Amniotic epithelial cell (primary cell): Measurements from ENCODE around the genes POTEC and ROCK1.

DNA sequence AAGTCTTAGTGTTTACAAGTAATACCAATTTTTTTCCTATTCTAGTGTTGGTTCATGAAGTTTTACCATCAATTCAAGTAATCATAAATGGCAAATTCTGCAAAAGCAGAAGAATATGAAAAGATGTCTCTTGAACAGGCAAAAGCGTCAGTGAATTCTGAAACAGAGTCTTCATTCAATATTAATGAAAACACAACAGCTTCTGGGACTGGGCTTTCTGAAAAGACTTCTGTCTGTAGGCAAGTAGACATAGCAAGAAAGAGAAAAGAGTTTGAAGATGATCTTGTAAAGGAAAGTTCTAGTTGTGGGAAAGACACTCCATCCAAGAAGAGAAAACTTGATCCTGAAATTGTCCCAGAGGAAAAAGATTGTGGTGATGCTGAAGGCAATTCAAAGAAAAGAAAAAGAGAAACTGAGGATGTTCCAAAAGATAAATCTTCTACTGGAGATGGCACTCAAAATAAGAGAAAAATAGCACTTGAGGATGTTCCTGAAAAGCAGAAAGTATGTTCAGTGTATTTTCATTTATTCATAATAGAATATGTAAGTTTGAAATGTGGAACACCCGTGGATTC is 5.0 kb downstream of the RNMT start:
- RRBS, result no CpG with 5 or more reads among the region's 2 CpGs

GRCh38 chr18:14543404-14543873 is at the start of gene POTEC:
Gene POTEC, minus strand, starts transcription at chr18:14543600.
- RRBS, result no CpG with 5 or more reads among the region's 42 CpGs

GRCh38 chr18:21111432-21111899 is at the start of gene ROCK1:
Gene ROCK1, minus strand, starts transcription at chr18:21111813.
- RRBS, result 2% methylated on average over 21 of the region's 51 CpGs

DNA sequence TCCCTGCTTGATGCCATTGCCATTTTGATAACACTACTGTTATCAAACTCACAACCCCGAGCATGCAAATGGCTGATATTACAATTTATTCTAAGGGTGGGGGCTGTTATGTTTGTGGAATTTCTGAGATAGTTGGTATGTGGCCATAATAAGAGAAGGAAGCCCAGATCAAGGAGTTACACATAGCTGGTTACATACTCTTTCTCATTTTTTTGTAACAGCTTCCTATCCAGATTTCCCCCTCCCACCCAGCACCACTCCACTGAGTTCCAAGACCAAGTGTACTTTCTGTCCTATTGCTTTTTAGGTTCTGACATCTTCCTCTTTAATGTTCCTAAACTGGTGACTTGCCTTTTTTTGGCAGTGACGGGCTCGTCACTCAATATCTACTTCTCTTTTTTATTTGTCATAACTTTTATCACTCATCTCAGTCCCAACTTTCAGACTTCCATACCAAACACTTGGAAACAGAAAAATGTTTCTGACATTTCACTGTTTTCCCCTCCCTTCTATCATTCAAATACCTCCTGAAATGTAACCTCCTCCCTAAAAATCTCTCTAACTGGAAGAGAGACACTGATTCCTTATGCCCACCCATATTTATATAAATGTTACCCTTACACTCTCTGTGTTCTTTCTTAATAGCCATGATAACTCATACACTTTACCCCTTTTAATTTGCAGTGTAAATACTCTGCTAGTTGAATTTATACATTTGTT is 6.3 kb upstream of the ROCK1 start:
- RRBS, result no CpG with 5 or more reads among the region's 3 CpGs

GRCh38 chr18:21703212-21703501 is 1.4 kb downstream of the ABHD3 start:
- RRBS, result no CpG with 5 or more reads among the region's 5 CpGs

- RRBS, result 4% methylated on average over 5 of the region's 19 CpGs
These were observed 217 bp upstream of the ABHD3 start for GRCh38 chr18:21704866-21705115.

DNA sequence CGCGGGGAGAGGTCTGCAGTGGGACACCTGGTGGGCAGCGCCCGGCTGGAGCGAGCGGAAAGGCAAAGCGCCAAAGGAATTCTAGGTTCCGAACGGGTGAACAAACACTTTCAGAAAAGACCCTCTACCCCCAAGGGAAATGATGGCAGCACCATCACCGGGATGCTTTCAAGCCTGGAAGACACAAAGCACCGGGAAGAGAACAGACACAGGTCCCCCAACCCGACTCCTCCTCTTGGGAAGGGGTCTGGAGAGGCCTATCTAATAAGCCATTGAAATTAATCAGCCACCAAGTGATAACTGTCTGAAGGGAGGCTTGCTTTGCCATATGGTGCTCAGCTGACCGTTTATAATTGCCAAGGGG is 1.3 kb downstream of the MIB1 start:
- RRBS, result no CpG with 5 or more reads among the region's 13 CpGs

GRCh38 chr18:21831231-21831903 is 90.8 kb downstream of the MIB1 start:
- RRBS, result no CpG with 5 or more reads among the region's 7 CpGs

DNA sequence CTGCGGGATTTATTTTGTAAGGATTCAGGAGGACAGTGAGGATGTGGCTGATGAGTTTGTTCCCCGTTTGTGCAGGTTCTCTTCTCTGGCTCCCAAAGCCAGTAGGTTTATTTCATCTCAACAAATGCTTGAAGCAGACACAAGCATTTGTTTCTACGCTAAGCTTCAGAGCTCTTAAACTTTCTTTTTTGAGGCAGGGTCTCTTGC is 161.6 kb downstream of the MIB1 start:
- RRBS, result no CpG with 5 or more reads among the region's 3 CpGs

GRCh38 chr18:21996286-21997168 is 172.9 kb upstream of the GATA6 start:
- RRBS, result no CpG with 5 or more reads among the region's 7 CpGs

- RRBS, result no CpG with 5 or more reads among the region's 9 CpGs
These were observed 4.9 kb upstream of the GATA6 start for GRCh38 chr18:22164389-22164911.

GRCh38 chr18:22322010-22322576 is 95.6 kb downstream of the CTAGE1 start:
- RRBS, result no CpG with 5 or more reads among the region's 7 CpGs

GRCh38 chr18:22339844-22340321 is 77.8 kb downstream of the CTAGE1 start:
- RRBS, result no CpG with 5 or more reads among the region's 5 CpGs

DNA sequence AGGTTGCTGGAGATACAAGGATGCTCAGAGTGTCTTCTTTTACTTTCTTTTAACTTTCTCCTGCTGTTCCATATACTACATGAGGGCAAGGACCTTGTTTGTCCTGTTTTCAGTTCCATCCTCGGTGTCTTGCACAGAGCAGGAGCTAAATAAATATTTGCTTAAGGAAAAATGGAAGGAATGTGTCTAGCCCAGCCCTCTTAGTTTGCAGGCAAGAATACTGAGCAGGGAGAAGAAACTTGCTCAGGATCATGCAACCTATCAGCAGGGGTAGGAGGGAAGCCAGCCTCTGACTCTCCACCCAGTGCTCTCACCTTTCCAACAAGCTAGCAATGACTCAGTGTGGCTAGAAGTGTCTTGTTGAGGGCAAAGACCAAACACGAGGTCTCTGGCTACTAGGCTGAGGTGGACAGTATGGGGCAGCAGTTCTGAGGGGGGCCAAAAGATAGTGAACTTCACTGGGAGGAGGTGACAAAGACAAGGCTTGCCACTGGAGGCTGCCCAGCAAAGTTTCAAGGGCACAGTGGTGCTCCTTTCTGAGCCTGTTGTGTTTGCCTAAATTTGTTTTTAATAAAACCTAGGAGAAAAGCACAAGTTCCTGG is 48.9 kb upstream of the CTAGE1 start:
- RRBS, result no CpG with 5 or more reads among the region's 2 CpGs

DNA sequence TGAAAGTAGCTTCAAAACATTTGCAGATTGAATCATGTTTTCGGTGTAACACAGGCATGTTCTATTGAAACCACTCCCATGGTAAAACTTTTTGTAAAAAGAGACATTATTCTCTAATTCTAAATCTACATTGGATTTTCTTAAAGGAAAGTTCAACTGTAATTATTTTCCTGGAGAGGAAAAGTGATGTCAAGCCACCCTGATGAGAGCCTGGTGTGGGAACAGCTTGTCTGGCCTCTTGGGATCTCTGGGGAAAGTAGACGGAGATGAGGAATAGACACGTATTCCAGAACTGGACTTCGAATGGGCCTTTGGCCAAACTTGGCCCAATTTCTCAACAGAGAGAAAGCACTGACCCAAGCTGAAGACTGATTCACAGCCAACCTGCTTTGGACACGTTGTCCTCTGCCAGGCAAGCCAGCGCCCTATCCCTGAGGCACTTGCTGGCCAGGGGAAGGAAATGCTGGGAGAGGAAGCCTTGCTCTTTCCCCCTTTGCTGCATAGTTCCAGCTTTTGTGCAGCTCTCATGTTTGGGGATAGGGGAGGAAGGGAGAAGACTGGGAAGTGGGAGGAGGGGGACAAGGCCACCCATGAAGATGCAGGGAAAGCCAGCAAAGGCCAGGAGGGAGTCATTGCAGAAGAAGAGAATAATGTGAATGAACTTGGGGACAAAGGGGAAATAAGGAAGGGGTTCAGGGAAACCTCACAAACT is 70.9 kb upstream of the CTAGE1 start:
- RRBS, result no CpG with 5 or more reads among the region's 6 CpGs

DNA sequence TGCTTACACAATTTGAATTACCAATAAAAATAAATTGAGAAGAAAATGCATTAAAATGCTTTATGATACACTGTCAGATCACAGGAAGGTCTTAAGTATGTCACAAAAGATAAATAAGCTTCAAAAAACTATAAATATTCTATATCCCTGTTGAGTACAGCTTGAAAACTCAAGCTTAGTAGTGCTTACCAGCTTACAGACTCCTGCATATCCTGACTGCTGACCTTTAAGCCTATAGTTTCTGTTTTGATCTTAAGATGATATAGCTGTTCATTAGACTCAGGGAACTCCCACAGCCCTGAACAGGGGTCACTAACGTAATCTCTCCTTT is 93.8 kb upstream of the RBBP8 start:
- RRBS, result no CpG with 5 or more reads among the region's 1 CpG

DNA sequence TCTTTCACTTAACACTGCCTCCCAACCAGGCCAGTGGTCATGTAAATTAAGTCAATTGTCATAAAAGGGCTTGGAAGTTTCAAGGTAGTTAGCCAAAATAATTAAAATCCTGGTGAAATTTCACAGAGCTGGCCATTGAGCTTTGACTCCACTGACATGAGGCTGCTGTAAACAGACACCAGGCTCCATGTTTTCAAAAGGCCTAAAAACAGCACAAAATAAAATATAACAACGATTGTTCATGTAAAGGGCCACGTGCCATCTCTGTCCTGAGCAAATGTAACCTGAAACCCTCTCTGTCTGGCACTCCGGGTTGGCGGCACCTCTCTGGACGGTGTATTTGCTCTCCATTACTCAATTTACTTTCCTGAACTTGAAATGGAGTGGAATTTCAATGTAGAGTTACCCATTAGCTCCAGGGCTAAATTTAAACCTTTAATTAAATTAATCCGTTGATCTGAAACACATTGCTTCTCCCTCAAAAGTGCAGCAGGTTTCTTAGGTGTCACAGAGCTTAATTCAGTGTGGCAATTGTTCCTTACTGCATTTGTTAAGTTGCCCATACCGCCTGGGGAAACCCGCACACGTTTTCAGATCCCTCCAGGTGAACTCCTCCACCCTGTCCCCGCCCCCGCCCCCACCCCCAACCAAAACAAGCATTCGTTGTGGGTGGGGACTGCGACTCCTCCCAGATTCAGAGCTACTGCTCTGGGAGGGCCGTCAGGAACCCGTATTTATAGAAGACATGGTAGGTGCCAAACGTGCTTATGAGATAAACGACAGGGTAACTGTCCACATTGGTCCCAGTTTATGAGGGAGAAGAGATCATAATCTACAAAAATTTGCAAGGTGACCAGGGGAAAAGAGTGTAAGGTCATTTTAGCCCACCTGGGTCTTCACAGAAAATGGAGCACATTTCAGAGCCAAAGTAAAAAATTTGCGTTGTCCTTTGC is 1.2 kb upstream of the CABLES1 start:
- RRBS, result no CpG with 5 or more reads among the region's 18 CpGs

DNA sequence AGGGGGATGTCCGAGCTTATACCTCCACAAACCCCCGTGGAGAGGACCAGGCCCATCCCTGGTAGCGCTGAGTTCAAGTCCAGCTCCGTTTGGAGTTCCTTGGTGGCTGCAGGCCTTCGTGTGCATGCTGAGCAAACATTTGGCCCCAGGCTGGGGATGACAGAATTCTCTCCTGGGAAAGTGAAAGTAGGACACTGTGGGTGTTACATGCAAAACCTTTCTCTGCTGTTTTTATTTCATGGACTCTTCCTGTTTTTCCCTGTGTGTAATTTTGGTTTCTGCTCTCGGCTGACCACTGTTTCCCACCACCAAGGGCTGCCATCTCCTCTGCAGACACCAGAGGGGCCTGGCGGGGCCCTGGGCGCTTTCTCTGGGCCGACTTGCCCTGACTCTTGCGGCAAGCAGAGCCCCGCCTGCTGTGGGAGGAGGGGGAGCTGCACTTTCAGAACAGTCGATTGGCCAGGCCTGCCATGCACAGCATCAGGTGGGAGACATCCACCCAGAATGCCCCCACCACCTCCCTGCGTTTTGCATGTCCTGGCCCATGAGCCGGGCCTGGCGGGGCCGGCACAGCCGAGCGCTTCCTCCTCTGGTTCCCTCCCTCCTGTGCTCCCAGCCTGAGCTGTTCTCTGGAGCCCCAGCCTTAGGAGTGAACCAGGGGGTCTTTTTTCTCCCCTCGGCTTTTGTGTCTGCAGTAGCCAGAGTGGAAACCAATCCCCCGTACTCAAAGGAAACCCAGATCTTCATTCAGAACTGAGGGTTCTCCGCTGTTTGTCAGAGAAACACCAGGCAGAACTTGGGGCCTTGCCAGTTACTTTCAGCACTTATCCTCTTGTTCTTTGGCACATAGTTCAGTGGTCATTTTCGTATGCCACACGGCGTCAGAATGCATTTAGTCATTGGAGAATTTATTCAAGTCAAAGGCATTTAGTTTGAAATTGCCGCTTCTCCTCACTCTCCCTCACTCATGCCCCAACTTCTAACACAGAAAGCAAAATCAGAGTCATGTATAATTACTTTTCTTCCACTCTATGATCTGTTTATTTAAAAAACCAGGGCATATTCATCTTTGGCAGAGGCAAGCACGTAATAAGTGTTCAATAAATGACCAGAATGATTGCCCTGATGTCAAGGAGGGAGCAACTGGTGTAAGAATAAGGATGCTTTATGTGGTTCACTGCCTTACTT is 102.6 kb downstream of the CABLES1 start:
- RRBS, result no CpG with 5 or more reads among the region's 26 CpGs

- RRBS, result no CpG with 5 or more reads among the region's 15 CpGs
These were observed 124.3 kb downstream of the CABLES1 start for GRCh38 chr18:23259460-23260194.